H7 (cell line): Measurements from ENCODE around the gene REXO5.

GRCh38 chr16:20612781-20613349, 36.7 kb upstream of the ACSM2B start:
- RAMPAGE, long total RNA, result no peak

GRCh38 chr16:20704252-20704772, 6.8 kb upstream of the ACSM1 start:
- RAMPAGE, long total RNA, result no peak

GRCh38 chr16:20736225-20737274, 5.1 kb downstream of the THUMPD1 start:
- RAMPAGE, long total RNA, result no peak

GRCh38 chr16:20805972-20807120, at the start of gene REXO5:
REXO5 (plus strand) TSS chr16:20806527.
- RAMPAGE, long total RNA, result start-site peak on the minus strand at chr16:20806434-20806448, 52 reads; start-site peak on the plus strand at chr16:20806484-20806530, 34 reads

- RAMPAGE, long total RNA, result no peak
Measured at GRCh38 chr16:20884135-20884955, 15.8 kb downstream of the DCUN1D3 start.

GRCh38 chr16:20910486-20911192, 10.1 kb downstream of the LYRM1 start:
- RAMPAGE, long total RNA, result no peak

- RAMPAGE, long total RNA, result no peak
Measured at GRCh38 chr16:21100410-21100801, 50.2 kb downstream of the DNAH3 start.

- RAMPAGE, long total RNA, result no peak
Measured at GRCh38 chr16:21484224-21484556, 115.2 kb upstream of the METTL9 start.

GRCh38 chr16:21520850-21521195, 78.6 kb upstream of the METTL9 start:
- RAMPAGE, long total RNA, result no peak

DNA sequence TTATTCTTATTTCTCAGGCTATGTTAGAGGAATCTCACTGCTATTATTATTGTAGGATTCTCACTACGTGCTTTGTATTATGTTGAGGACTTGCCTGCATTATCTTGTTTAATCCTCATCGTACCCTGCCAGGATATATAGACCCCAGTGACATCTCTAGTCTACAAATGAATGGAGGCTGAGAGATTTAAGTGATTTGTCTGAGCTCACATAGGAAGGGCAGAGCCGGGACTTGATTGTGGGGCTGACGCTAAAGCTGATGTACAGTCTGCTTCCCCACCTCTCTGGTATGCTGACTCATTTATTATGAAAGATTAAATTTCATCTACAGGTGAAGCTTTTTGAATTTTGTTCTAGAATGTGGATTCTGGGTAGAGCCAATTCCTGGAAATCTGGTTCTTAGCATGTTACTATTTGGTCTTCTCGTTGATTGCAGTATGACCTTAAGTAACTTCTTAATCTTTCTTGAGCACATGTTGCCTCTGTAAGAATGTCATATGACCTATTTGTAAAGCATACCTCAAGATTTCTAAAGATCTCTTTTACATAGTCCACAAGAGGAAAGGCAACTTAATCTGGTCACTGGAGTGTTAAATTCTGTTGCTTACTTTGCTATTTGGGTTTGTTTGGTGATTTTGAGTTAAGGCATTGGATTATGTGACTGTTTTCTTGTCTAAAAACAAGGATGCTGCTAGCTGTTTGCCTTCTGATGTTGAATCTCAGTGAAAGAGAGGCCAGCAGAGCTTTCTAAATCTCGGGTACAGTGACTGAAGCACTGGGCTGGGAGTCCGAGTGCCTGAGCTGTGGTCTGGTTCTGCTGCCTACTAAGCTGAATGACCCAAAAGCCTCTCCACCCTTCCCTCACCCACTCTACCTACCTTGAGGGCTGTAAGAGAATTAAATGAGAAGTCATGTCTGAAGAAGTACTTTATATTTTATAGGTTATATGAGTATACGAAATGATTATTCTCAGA, 12.5 kb downstream of the METTL9 start:
- RAMPAGE, long total RNA, result no peak

GRCh38 chr16:21617827-21618136, 18.4 kb downstream of the METTL9 start:
- RAMPAGE, long total RNA, result no peak

- RAMPAGE, long total RNA, result no peak
Measured at GRCh38 chr16:21624703-21625289, 25.4 kb downstream of the METTL9 start.

- RAMPAGE, long total RNA, result no peak
Measured at GRCh38 chr16:21654990-21655649, 2.7 kb upstream of the IGSF6 start.

DNA sequence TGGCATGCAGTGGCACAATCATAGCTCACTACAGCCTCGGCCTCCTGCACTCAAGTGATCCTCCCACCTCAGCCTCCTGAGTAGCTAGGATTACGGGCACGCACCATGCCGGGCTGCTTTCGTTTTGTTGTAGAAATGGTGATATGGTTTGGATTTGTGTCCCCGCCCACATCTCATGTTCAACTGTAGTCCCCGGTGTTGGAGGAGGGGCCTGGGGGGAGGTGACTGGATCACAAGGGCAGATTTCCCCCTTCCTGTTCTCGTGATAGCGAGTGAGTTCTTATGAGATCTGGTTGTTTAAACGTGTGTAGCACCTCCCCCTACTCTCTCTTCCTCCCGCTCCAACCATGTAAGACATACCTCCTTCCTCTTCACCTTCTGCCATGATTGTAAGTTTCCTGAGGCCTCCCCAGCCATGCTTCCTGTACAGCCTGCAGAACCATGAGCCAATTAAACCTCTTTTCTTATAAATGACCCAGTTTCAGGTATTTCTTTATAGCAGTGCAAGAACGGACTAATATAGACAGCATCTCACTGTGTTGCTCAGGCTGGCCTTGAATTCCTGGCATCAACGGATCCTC, 5.9 kb downstream of the PDZD9 start:
- RAMPAGE, long total RNA, result no peak

- RAMPAGE, long total RNA, result no peak
Measured at GRCh38 chr16:22030821-22031555, 23.1 kb downstream of the MOSMO start.

- RAMPAGE, long total RNA, result no peak
Measured at GRCh38 chr16:22045691-22046298, 37.9 kb downstream of the MOSMO start.

DNA sequence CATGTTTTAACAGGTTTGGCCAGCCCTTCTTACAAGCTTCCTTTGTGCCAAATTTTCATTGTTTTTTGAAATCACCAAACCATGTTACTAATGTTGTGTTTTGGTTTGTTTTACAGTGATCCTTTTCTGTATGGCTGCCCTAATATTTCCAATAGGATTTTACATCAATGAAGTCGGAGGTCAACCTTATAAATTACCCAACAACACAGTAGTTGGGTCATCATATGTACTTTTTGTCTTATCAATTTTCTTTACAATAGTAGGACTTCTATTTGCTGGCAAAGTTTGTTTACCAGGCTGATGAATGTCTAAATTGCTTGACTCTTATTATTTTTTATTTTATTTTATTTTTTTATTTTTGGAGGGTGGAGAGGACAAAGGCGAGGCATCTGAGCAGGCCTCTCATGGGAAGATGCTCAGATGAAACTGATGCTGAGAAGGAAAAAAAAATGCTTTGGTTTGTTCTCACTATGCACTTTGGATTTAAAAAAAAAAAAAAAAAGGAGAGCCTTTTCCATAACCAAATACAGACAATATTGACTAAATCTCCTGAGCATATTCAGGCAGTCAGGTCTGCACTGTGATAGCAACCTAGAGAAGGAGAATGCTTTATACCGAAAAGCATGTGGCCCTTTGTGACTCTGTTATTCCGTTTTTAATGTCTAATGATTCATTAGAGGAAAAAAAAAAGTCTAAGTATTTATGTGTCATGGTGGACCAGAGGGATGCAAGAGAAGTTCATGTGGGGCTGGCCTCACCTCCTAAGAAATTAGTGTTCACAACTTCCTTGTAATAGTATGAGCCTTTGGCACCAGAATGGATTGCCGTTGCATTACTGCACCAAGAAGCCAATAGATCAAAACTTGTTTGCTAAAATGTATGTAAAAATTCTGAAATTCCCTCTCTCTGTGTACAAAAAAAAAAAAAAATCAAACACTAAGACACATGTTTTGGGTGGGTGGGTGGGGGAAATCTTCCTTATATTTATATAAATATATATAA, 11.5 kb upstream of the VWA3A start:
- RAMPAGE, long total RNA, result no peak

DNA sequence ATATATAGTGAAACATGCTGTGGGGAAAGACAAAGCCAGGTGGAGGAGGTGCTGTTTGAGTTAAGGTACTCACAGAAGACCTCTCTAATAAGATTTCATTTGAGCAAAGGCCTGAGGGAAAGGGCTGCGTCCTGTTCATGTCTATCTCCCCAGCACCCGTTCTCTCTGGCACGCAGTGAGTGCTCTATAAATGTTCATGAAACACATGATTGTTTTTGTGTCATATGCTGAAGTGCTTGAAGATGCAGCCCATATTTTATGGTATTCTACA, 942 bp downstream of the VWA3A start:
- RAMPAGE, long total RNA, result no peak

- RAMPAGE, long total RNA, result no peak
Measured at GRCh38 chr16:22189876-22190621, 16.0 kb upstream of the EEF2K start.

DNA sequence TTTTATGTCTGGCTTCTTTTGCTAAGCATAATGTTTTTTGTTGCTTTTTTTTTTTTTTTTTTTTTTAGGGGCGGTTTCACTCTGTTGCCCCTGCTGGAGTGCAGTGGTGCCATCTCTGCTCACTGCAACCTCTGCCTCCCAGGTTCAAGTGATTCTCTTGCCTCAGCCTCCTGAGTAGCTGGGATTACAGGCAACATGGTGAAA, 28.7 kb downstream of the EEF2K start:
- RAMPAGE, long total RNA, result no peak